Foreskin fibroblast (primary cell): ENCODE results near the gene KBTBD7.

DNA sequence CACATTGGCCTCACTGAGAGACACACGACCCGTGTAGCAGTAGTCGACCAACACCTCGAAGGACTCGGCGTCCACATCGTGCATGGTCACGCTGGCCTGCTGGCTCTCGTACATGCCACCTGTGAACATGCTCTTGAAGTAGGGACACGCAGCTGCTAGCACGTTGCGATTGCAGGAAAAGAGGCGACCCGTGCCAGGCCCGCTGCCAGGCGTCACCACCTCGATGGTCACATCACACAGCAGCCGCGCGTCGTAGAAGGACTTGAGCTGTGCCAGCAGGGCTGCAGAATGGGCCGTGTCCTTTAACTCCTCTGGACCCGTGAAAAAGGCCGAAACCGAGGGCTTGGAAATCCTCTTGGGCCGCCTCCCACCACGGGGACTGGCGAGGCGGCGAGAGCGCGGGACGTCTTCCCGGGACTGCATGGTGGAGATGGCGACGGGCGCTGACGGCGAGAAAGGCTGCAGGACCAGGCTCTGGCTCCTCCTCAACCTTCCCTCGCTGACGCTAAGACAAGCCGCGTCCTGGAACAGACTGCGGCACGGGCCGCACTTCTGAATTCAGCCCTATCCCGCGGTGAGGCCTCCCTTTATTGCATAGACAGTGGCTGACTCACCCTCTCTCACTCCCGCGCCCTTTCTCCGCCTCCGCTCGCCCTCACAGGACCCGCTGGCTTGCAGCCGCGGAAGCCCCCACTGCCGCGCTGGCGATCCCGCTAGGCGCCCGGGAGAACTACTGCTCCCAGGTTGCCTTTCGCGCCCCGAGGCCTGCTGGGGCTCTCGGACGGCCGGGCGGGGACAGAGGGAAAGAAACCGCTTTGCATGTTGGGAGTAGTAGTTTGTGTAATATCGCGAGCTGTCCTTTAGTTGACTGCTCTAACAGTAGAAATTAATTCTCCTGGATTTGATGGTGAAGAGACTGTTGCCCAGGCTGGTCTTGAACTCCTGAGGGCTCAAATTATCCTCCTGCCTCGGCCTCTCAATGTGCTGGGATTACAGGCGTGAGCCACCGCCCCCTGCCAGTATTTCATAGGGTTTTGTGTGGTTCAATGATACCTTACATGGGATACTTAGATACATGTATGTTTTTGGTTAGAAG, at the start of gene KBTBD7:
KBTBD7 (minus strand) TSS at position 735 of the 1,096 bp plus-strand sequence.
- RRBS, result 1% methylated on average over 7 of the region's 75 CpGs

DNA sequence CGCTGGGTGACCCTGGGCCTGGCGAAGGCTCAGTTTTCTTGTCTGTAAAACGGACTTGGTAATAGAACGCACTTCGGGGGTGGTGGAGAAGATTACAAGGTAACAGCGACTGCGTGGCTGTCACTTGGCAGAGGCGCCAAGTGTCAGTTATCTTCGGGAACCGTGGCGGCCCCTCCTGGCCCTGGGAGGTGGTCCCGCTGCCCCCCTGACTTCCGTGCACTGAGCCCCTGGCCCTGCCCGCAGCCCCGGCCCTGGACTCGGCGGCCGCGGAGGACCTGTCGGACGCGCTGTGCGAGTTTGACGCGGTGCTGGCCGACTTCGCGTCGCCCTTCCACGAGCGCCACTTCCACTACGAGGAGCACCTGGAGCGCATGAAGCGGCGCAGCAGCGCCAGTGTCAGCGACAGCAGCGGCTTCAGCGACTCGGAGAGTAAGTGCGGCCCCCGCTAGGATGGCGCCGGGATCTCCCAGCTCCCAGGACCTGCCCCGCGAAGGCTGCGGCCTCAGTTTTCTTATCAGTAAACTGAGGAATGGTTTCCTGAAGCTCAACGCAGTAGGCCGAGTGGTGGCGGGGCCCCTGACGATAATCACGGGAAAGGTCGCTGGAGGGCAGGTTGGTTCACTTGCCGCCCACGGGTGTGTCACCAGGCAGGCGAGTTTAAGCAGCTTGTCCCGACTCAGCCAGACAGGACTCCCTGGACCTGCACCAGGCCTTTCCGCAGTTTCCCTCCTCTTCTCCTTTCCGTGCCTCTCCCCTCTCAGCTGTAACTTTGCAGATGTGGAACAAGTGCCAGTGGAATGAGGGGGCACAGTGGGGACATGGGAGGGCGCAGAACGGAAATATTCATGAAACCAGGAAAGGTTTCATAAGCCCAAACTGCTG, 933 bp downstream of the RGCC start:
- RRBS, result no CpG with 5 or more reads among the region's 61 CpGs

DNA sequence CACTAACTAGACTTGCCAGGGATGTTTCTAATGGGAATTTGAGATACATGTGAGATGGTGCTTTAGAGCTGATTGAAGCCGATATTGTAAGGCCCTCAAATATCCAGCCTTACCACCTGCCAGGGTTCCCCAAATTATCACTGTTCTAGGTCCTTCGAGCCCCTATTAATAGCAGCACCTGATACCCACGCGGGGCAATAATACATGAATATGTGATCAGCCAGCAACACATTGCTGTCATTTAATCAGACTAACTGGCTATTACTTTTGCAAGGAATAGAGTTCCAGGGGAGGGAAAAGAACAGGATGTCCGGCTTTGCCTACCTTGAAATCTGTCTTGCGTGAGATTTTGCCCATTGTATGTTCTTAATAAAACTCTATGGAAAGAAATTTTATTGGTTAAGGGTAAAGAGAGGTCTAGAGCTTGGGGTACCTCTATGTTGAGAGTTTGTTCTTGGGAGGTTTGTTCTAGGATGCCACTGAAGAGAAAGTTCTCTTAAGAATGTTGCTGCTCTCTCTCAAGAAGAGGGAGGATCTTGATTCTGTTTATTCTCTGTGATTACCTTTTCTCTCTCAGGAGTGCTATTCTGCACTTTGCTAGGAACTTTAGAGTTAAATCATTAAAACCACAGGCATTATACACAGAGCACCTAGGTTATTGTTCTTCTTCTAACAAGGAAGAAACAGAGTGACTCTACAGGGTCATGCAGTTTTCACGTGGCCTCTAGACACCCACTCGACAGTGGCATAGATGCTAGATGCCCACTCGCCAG, 5.3 kb downstream of the RGCC start:
- RRBS, result no CpG with 5 or more reads among the region's 9 CpGs

DNA sequence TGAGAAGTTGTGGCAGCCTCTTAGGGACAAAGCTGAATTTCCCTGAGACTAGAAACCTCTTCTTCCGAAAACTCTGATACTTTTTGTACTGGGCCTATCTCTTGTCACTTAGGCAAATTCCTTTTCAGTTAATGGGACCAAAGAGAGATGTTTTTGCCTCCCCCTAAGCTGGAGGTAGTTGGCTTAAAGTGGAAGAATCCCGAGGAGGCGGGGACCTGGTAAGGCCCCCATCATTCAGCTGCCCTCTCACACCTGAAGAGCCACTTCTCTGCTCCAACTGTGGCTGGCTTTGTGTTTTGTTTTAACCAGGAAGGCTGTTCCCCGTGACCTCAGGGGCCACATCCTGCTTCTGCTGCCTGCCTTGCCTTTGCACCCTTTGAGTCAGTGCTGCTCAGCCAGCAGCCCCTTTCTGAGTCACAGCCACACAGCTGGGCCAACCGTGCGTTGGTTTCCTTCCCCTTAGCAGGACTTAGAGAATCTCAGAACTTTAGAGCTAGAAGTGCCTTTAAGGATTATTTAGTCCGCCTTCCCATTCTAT, 7.7 kb downstream of the RGCC start:
- RRBS, result no CpG with 5 or more reads among the region's 7 CpGs

- RRBS, result no CpG with 5 or more reads among the region's 4 CpGs
These were observed 43.2 kb downstream of the RGCC start for GRCh38 chr13:41500552-41500851.

DNA sequence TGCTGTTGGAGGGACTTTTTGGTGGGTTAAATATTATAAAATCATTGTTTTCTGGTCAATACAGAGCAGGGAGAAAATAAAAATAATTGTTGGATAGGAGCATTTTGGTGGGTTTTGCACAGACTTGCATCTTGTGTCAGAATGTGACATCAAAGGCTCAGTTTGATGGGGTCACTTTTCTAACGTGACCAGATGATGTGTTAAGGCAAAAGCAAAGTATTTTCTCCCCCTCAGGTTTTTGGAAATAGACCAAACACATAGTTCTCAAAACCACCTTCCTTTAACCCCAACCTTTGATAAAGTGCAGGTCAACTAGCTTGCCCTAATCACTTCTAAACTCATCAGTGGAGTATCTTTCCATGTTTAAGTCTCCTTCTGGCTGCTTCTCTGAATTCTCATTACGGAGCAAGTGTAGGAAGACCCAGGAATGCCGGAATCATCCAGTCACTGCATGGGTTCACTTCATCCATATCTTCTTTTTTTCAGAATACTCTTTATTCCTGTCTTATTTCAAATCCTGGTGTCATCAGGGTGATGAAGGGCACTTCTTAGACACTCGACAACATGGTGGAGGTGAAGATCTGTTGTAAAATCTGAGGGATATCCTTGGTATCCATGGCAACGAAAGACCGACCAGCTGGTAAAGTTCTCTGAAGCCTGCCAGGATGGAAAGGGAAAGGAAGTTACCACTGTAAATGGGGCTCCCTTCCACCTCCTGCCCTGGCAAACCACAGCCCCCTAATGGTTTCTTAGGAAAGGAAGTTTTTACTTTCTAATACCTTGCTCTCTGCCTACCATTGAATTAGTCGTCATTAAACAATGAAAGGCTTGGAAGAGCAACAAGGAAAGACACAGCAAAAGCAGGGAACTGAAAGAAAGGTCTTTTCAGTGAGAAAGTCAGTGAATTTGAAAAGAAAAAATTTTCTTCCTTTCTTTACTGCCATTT, 110.6 kb downstream of the RGCC start:
- RRBS, result no CpG with 5 or more reads among the region's 7 CpGs

DNA sequence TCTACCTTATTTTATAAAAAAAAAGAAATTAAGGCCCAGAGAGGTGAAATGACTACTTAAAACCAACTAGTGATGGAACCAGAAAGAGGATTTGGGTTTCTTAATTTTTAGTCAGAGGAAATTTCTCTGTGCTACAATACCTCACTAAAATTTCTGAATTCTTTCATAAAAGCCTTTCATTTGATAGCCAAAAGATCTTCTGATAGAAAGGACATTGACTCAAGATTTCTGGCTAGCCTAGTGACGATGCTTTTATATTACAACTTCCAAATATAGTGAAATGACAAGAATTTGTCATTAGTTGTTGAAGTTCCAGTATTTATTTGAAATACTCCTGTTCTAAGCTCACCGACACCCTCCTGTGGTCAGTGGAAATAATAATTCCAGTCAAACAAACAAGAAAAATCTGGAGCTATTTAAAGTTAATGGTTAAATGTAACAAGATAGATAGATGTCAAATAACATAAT, 195.3 kb downstream of the RGCC start:
- RRBS, result no CpG with 5 or more reads among the region's 2 CpGs

GRCh38 chr13:41671377-41671629, 214.0 kb downstream of the RGCC start:
- RRBS, result no CpG with 5 or more reads among the region's 3 CpGs

- RRBS, result no CpG with 5 or more reads among the region's 6 CpGs
These were observed 95.4 kb downstream of the VWA8 start for GRCh38 chr13:41865280-41866130.

- RRBS, result no CpG with 5 or more reads among the region's 2 CpGs
These were observed 21.9 kb downstream of the VWA8 start for GRCh38 chr13:41938980-41939364.

DNA sequence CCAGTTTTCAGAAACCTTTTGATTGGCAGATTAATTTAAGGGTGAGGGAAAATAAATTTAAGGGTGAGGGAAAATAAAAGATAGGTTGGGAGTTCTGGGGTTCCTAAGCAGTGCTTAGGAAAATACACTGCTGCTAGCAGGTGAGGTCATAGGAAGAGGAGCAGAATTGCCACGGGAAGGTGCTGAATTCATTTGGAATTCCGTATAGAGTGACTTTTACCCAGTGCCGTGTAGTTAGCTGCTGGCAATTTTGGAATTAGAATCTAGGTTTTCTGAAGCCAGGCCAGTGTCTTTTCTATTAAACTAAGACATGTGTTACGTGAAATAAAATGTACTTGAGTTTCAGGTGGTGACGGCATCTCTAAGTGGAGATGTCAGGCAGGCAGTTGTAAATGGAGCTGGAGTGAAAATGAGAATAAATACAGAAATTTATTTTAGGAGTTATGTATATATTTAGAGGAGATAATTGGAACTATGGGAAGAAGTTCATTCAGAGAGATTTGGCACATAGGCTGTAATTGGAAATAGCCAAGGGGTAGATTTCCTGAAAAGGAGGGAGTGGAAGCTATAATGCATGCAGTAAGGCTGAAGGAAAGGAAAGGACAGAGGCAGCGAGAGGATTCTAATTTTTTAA, 59.9 kb downstream of the DGKH start:
- RRBS, result no CpG with 5 or more reads among the region's 6 CpGs

- RRBS, result no CpG with 5 or more reads among the region's 8 CpGs
These were observed 30.5 kb downstream of the AKAP11 start for GRCh38 chr13:42302289-42302977.

DNA sequence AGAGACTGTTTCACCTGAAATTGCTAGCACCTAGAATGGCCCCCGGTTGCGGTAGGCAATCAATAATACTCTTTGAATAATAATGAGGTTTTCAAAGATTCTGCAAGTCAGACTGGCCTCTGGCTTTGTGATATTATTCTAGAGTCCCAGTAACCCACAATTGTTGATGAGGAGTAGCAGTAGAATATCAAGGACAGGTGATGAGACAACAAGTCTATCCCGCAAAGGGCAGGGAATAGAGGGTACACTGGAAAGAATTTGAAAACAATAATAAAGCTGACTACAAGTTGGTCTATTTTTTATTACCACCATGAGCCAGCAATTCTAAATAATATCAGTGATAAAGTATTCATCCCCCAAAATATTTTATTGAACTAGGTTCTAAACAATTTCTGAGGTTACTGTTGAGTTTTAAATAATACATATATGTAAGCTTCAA, 9.4 kb downstream of the FAM216B start:
- RRBS, result no CpG with 5 or more reads among the region's 3 CpGs

DNA sequence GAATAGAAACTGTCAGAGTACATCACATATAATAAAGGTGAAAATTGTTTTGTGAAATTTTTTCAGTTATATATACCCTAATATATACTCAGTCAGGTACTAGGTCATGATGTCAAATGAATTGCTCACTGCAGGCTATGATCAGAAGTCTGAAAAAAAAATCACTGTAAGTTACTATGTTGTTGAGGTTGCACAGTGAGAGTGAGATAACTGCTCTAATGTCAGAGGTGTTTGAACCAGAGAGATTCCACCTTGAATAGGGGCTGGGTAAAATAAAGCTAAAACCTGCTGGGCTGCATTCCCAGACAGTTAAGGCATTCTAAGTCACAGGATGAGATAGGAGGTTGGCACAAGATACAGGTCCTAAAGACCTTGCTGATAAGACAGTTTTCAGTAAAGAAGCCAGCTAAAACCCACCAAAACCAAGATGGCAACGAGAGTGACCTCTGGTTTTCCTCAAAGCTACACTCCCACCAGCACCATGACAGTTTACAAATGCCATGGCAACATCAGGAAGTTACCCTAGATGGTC, 10.2 kb downstream of the EPSTI1 start:
- RRBS, result no CpG with 5 or more reads among the region's 1 CpG

- RRBS, result no CpG with 5 or more reads among the region's 8 CpGs
These were observed 18.7 kb upstream of the ENOX1 start for GRCh38 chr13:43805489-43805947.

- RRBS, result 33% methylated on average over 2 of the region's 56 CpGs
These were observed 19.6 kb downstream of the SMIM2 start for GRCh38 chr13:44141221-44142189.

DNA sequence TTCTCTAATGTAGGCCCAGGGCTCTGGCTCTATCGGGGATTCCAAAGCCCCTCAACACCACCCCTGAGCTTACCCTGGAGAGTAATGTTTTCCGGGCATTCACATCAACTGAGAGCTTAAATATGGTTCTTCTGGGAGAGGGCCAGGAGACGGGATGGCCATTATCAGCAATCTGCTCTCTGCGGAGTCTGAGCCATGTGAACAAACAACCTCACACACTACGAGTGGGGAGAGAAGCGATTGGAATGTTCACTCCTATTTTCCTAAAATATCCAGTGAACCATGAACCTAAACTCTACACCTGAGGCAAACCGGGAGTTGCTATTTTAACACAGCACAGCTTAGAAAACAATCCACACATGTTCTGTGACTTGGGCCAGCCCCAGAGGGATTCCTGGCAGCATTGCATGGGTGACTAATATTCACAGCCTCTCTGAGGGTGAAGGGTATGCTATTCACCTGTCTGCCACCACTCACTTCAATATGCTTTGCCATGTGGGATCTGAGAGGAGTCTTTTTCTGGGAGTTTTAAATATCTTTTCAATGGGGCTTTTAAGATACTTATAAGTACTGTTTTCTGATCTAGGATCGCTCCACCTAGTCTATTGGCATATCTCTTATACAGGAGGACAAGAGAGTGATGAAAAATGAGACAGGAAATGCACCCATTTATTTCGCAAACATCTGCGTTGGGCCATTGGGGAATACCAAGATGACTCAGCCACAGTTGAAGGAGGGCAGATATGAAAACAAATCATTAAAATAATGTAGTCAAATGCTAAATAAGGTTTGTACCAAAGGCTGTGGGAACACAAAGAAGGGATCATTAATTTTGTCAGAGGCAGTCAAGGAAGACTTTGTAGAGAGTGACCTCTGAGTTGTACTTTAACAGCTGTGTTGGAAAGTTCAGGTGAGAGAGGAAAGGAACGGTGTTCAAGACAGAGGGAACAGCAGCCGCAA, 72.5 kb upstream of the SERP2 start:
- RRBS, result no CpG with 5 or more reads among the region's 12 CpGs

DNA sequence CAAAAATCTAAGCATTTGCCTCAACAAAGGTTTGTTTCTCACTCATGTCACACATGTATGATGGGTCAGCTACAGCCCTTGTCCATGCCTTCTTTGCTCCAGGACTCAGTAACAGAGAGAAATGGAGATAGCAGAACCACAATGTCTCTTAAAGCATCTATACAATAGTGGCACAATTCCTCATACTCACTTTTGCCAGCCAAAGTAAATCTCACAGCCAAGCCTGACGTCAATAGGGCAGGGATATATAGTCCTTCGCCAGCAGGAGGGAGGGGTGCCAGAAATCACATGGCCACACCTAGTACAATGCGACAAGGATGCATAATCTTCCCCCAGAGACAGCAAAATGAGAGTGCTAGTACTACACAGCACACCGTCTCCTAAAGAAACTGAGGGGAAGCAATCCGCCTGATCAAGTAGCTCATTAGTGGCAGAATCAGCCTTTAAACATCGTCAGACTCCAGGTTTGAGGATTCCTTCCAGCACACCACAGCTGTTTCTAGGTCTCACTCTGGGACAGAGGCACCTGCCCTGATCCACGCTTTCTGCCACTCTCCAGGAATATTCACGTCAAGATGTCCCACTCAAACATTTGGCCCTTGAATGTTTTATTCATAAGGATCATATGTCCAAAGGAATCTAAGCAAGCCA, 63.8 kb upstream of the SERP2 start:
- RRBS, result no CpG with 5 or more reads among the region's 8 CpGs

DNA sequence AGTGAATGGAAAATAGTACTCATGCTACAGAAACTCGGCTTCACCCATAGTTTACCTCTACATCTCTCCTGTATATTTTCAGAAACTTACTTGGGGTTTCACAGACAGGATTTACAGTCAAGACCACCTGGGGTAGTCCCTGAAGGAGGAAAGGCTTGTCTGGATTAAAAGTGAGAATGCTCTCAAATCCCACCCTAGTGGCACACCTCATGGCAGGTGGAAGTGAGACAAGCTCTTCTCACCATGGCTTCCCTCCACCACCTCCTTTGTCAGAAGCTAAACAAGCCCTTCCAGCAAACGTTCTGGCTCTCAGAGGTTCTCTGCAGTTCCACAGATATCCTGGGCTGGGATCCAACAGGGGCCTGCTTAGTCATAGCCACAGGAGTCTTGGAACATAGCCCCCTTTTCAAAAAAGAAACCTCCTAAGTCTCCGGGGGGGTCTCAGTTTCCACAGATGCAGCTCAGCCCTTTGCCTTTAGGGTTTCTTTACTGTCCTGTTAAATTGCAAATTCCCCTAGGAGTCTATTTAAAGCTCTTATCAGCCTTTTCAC, 41.8 kb upstream of the SERP2 start:
- RRBS, result no CpG with 5 or more reads among the region's 3 CpGs